IMR-90 (cell line): Measurements from ENCODE around the genes FGF23 and KCNA6.

GRCh38 chr12:4269161-4270148 is 4.1 kb upstream of the CCND2 start:
- RRBS, result 2% methylated on average over 16 of the region's 95 CpGs
CAGE:
- cytosol, long polyA plus RNA, result no peak
- long polyA plus RNA, result no peak
- nucleus, long polyA plus RNA, result no peak

DNA sequence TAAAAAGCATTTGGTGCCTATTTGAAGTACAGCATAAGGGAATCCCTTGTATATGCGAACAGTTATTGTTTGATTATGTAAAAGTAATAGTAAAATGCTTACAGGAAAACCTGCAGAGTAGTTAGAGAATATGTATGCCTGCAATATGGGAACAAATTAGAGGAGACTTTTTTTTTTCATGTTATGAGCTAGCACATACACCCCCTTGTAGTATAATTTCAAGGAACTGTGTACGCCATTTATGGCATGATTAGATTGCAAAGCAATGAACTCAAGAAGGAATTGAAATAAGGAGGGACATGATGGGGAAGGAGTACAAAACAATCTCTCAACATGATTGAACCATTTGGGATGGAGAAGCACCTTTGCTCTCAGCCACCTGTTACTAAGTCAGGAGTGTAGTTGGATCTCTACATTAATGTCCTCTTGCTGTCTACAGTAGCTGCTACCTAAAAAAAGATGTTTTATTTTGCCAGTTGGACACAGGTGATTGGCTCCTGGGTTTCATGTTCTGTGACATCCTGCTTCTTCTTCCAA is 20.8 kb upstream of the TIGAR start:
- RRBS, result no CpG with 5 or more reads among the region's 2 CpGs
CAGE:
- cytosol, long polyA plus RNA, result no peak
- long polyA plus RNA, result no peak
- nucleus, long polyA plus RNA, result no peak

- RRBS, result no CpG with 5 or more reads among the region's 13 CpGs
CAGE:
- cytosol, long polyA plus RNA, result no peak
- long polyA plus RNA, result no peak
- nucleus, long polyA plus RNA, result no peak
Observed at GRCh38 chr12:4379247-4379885, at the start of gene FGF23. Gene FGF23, minus strand, starts transcription at chr12:4379712.

GRCh38 chr12:4556708-4557011 is 5.3 kb upstream of the DYRK4 start:
CAGE:
- cytosol, long polyA plus RNA, result no peak
- long polyA plus RNA, result no peak
- nucleus, long polyA plus RNA, result no peak

DNA sequence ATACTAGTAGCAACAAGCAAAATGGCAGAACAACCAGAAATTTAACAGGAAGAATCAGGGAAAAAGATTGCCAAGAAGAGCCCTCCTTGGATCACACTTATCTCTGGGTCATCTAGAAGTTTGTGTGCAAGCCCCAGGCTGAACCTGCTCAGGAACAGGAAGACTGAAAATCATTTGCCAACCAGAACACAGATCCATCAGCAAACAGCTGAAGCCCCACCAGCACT is 15.7 kb downstream of the GALNT8 start:
CAGE:
- cytosol, long polyA plus RNA, result no peak
- long polyA plus RNA, result no peak
- nucleus, long polyA plus RNA, result no peak

DNA sequence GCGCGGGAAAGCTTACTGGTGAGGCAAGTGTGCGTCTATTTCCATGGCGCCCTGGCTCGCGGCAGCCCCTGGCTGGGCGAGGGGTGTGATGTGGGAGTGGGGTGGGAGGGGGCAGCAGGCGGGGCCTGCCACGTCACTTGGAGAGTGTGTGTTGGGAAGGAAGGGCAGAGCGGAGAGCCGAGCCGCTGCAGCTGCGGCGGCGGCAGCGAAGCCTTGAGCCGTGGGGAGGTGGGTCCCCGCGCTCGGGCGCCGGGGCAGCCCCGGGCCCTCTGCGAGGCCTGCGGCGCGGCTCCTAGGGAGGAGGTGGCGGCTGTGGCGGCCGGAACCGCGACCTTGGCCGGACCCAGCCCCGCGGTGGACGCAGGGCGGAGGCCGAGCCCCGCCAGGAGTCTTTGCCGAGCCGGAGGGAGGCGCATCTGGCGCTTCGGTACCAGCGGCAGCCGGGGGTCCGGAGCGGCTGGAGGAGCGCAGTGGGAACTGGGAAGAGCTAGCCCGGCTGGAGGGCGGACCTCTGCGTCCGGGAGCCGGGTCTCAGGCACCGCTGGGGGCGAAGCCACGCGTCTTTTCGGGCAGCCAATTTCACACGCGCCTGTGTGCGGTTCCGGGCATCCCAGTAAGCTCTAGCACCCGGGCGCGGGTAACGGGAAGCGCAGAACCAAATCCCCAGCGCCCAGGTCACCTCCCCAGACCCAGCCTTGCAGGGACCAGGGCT is at the start of gene KCNA6:
Gene KCNA6 (plus strand): TSS at position 167 of the 712 bp plus-strand sequence.
- RRBS, result 3% methylated on average over 35 of the region's 69 CpGs
CAGE:
- cytosol, long polyA plus RNA, result no peak
- long polyA plus RNA, result no peak
- nucleus, long polyA plus RNA, result no peak

DNA sequence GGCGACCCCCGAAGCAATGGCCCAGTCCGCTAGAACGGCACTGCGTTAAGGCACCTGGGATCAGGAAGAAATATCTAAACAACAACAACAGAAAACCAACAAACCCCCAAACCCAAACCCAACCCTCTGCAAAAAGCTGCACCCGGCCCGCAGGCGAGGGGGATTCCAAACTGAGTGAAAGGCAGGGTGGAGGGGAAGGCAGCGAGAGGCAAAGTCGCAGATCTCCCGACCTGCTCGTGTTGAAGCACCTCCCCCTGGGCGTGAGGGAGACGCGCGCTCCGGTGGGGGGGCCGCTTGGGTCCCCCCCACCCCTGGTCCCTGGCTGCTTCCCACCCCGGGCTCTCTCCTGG is 1.3 kb downstream of the KCNA1 start:
- RRBS, result 3% methylated on average over 3 of the region's 19 CpGs
CAGE:
- cytosol, long polyA plus RNA, result no peak
- long polyA plus RNA, result no peak
- nucleus, long polyA plus RNA, result no peak

GRCh38 chr12:5114737-5115030 is 71.0 kb downstream of the KCNA5 start:
- RRBS, result no CpG with 5 or more reads among the region's 3 CpGs
CAGE:
- cytosol, long polyA plus RNA, result no peak
- long polyA plus RNA, result no peak
- nucleus, long polyA plus RNA, result no peak

- RRBS, result no CpG with 5 or more reads among the region's 36 CpGs
CAGE:
- cytosol, long polyA plus RNA, result no peak
- long polyA plus RNA, result no peak
- nucleus, long polyA plus RNA, result no peak
Observed at GRCh38 chr12:5431047-5431565, 802 bp upstream of the NTF3 start.

DNA sequence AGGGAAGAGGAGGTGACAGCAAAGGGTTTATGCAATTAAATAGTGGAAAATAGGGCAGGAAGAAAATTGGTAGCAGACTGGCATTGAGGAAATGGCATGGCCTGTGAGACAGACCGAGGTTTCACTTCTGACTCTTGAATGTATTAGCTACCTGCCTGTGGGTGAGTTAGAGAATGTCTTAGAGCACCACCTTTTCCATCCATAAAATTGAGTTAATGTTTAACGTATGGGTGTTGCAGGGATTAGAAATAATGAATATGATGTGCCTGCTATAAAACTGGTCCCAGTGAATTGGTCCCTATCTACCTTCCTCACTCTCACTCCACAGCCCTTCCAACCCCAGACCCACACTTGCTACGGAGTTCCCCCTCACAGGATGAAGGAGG is 116.6 kb downstream of the NTF3 start:
- RRBS, result no CpG with 5 or more reads among the region's 3 CpGs
CAGE:
- cytosol, long polyA plus RNA, result no peak
- long polyA plus RNA, result no peak
- nucleus, long polyA plus RNA, result no peak

DNA sequence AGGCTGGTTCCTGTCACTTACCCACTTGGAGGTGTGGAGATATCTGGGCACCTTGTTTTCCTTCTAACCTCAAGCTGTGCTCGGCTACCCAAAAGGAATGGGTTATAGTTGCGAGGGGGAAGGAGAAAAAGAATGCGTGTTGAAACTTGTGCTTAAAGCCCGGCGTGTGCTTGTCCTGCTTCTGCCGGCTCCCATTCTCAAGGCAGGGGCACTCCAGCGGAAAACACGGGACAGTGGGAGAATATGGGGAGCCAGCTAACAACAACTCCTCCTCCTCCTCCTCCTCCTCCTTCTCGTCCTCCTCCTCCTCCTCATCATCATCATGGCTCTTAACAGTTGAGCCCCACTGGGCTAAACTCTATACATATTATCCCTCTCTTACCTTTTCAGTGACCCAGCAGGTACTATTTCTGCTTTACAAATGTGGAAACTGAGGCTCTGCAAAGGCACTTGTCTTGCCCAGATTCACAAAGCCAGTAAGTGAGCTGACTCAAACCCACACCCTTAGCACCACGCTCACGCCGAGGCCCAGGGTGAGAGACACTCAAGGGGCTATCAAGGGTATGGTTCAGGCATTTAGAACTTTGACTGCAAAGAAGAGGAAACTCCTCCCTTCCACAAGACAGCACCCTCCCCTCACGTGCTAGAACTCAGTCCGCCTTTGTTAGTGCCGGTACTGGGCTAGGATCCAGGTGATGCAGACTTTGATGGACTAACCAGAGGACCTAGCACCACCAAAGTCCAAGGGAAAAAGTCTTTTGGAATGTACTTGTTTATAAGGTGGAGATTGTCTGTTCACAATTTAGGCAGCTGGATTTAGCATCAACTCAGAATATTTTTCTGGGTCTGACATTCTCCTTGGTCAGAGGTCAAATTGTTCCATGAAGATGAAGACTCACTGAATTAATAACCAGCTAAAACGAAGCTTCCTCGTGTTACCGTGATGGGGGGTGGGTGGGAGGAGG is 33.9 kb downstream of the VWF start:
- RRBS, result no CpG with 5 or more reads among the region's 18 CpGs
CAGE:
- cytosol, long polyA plus RNA, result no peak
- long polyA plus RNA, result no peak
- nucleus, long polyA plus RNA, result no peak

- RRBS, result no CpG with 5 or more reads among the region's 25 CpGs
CAGE:
- cytosol, long polyA plus RNA, result no peak
- long polyA plus RNA, result no peak
- nucleus, long polyA plus RNA, result no peak
Observed at GRCh38 chr12:6115975-6117313, 8.0 kb downstream of the VWF start.

DNA sequence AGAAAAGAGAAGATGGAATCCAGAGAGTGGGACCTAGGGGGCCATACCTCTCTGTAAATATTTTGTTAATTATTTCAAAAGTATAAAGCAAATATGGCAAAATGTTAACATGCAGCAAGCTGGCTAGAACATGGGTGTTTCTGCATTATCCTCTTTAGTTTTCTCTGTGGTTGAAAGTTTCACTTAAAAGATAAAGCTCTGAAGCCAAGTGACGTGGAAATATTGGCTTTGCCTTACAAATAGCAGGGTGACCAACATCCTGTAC is 10.5 kb upstream of the VWF start:
- RRBS, result no CpG with 5 or more reads among the region's 1 CpG
CAGE:
- cytosol, long polyA plus RNA, result no peak
- long polyA plus RNA, result no peak
- nucleus, long polyA plus RNA, result no peak

DNA sequence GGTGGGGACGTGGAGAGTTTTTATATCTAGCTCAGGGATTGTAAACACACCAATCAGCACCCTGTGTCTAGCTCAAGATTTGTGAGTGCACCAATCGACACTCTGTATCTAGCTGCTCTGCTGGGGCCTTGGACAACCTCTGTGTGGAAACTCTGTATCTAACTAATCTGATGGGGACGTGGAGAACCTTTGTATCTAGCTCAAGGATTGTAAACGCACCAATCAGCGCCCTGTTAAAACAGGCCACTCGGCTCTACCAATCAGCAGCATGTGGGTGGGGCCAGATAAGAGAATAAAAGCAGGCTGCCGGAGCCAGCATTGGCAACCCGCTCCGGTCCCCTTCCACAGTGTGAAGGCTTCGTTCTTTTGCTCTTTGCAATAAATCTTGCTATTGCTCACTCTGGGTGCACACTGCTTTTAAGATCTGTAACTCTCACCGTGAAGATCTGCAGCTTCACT is 18.2 kb upstream of the VWF start:
- RRBS, result no CpG with 5 or more reads among the region's 11 CpGs
CAGE:
- cytosol, long polyA plus RNA, result no peak
- long polyA plus RNA, result no peak
- nucleus, long polyA plus RNA, result no peak

- RRBS, result 60% methylated on average over 4 of the region's 13 CpGs
CAGE:
- cytosol, long polyA plus RNA, result no peak
- long polyA plus RNA, result no peak
- nucleus, long polyA plus RNA, result no peak
Observed at GRCh38 chr12:6226465-6227219, 26.4 kb downstream of the CD9 start.

GRCh38 chr12:6230386-6231176 is 30.4 kb downstream of the CD9 start:
- RRBS, result no CpG with 5 or more reads among the region's 18 CpGs
CAGE:
- cytosol, long polyA plus RNA, result no peak
- long polyA plus RNA, result no peak
- nucleus, long polyA plus RNA, result no peak

- RRBS, result no CpG with 5 or more reads among the region's 1 CpG
CAGE:
- cytosol, long polyA plus RNA, result no peak
- long polyA plus RNA, result no peak
- nucleus, long polyA plus RNA, result no peak
Observed at GRCh38 chr12:6231519-6231850, 31.3 kb downstream of the CD9 start.

- RRBS, result no CpG with 5 or more reads among the region's 8 CpGs
CAGE:
- cytosol, long polyA plus RNA, result no peak
- long polyA plus RNA, result no peak
- nucleus, long polyA plus RNA, result no peak
Observed at GRCh38 chr12:6237664-6238515, 37.7 kb downstream of the CD9 start.

DNA sequence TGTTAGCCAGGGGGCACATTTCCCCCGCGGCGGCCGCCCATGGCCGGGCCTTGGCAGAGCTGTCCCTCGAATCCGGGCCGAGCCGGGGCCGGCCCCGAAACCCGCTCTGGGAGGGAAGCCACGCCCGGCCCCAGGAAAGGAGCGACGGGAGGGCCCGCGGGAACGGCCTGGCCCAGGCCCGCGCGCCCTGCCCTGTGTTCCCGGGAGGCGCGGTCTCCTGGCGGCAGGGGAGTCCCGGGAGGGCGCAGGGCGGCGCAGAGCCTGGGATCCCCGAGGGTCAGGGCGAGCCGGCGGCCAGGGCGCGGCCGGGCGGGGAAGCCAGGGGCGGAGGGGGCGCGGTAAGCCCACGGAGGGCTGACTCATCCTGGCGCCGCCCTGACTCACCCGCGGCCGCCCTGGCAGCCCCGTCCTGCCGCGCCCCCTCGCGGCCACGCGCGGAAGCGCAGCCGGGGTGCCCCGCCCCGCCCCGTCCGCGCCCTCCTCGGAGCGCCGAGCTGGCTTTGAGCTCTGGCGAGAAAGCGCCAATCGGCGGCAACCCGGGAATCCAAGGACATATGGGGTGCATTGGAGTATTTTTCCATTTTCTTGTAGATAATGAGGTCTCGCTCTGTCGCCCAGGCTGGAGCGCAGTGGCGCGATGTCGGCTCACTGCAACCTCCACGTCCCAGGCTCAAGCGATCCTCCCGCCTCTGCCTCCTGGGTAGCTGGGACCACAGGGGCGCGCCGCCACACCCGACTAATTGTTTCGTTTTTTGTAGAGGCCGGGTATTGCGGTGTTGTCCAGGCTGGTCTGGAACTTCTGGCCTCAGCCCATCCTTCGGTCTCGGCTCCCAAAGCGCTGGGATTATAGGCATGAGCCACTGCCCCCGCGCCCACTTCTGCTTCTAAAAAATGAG is 31.8 kb upstream of the PLEKHG6 start:
- RRBS, result 2% methylated on average over 32 of the region's 91 CpGs
CAGE:
- cytosol, long polyA plus RNA, result no peak
- long polyA plus RNA, result no peak
- nucleus, long polyA plus RNA, result no peak

GRCh38 chr12:6312402-6313476 is 2.3 kb downstream of the PLEKHG6 start:
- RRBS, result no CpG with 5 or more reads among the region's 15 CpGs
CAGE:
- cytosol, long polyA plus RNA, result no peak
- long polyA plus RNA, result no peak
- nucleus, long polyA plus RNA, result no peak